Penis (tissue), 1 donor: ENCODE data around the genes P3H4 and NAGLU.

GRCh38 chr17:41811883-41812866 is at the start of gene P3H4:
TSS of gene P3H4 (minus strand) at chr17:41811949.
- PRO-cap, result bidirectional peak, plus-strand start at chr17:41812079, minus-strand start at chr17:41811944

DNA sequence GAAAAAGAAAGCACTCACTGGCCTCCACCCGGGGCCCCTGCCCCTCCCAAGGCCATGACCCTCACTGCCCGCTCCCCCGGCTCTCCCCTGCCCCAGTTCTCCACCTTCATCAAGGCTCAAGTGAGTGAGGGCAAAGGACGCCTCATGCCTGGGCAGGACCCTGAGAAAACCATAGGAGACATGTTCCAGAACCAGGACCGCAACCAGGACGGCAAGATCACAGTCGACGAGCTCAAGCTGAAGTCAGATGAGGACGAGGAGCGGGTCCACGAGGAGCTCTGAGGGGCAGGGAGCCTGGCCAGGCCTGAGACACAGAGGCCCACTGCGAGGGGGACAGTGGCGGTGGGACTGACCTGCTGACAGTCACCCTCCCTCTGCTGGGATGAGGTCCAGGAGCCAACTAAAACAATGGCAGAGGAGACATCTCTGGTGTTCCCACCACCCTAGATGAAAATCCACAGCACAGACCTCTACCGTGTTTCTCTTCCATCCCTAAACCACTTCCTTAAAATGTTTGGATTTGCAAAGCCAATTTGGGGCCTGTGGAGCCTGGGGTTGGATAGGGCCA is 9.4 kb downstream of the FKBP10 start:
- PRO-cap, result no peak

- PRO-cap, result no peak
These were observed 20.7 kb upstream of the KLHL11 start for GRCh38 chr17:41885900-41886321.

DNA sequence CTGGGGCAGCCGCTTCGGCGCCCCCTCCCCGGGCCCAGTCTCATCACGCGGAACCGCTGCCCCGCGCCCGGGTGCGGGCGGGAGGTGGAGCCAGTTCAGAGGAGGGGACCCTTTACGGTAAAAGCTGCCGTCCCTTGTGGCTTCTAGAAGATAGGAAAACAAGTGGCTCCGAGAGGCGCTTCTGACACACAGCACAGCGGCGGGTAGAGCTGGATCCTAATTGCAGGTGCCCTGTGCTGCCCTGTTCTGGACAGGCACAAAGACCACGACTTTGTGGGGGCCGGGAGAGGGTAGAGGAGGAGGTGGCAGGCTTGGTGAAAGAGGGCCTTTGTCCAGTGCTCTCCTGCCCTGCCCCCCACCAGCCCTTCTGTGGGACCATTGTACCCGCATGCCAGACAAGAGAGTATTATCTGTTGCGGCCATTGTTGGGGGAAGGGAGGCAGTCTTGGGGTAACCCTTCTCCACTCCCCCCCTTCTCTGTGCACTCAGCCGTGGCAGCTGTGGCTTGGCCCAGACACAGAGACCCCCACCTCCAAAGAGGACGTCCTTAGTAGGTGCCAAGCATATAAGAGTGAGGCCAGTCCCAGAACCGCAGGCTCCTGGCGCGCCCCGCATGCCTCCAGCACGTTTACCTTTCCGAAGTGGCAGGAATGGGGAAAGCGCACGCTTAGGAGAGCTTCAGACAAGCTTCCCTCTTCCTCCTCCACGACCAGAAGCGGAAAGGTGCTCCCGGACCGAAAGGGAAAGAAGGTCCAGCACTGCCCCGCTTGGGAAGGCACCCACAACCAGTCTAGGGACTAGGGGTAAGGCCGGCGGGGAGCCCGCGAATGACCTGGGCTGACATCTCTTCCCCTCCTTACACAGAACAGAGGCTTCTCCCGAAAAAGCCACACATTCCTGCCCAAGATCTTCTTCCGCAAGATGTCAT is 873 bp downstream of the CNP start:
- PRO-cap, result bidirectional peak, plus-strand start at position 146 of the sequence, minus-strand start at position 36 of the sequence

DNA sequence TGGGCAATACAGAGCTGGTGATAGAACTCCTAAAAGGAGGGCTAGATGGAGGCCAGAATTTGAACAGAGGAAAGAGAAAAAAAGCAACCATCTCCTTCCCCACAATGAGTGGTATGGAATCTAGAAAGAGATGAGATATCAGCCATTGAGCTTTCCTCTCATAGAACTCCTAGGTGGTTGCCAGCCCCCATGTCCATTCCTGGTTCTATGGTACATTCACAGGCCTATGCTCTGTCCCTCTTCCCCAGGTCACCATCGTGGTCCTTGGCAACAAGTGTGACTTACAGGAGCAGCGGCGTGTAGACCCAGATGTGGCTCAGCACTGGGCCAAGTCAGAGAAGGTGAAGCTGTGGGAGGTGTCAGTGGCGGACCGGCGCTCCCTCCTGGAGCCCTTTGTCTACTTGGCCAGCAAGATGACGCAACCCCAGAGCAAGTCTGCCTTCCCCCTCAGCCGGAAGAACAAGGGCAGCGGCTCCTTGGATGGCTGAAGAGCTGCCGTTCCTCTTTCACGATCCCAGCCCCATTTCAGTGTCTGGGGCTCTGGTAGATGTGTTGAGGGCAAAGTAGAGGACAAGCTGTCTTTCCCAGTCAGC is 3.6 kb downstream of the NKIRAS2 start:
- PRO-cap, result no peak

DNA sequence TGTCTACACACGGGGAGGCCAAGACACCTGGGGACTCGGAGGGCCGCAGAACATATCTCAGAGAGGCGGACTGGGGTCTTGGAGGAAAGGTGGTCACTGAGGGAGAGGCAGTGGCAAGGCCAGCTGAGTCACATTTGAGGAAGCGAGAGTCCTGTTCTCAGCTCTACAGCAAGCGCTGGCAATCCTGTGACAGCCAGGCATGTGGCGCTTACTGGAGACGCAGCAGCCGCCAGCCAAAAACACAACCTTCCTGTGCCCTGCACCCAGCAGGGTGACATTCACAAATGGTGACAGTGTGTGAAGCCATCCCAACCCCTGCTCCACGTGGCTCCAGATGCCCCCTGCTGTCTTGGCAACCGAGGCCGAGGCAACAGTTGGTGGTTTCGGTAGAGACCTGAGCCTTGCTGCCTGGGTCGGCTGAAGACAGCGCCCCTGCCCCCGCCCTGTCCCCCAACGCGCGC is 13.2 kb upstream of the C17orf113 start:
- PRO-cap, result no peak

DNA sequence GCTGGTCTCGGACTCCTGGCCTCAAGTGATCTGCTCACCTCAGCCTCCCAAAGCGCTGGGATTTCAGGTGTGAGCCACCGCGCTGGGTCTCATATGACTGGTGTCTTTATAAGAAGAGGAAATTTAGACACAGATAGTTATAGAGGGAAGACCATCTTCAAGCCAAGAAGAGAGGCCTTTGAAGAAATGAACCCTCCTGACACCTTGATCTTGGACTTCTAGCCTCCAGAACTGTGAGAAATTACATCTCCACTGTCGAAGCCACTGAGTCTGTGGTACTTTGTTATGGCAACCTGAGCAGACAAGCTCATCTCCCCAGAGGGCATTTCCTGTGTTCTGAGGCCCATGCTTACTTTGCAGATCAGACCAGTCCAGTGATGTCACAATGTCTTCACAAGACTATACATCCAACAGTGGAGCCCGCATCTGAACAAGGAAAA is 14.7 kb upstream of the C17orf113 start:
- PRO-cap, result no peak

DNA sequence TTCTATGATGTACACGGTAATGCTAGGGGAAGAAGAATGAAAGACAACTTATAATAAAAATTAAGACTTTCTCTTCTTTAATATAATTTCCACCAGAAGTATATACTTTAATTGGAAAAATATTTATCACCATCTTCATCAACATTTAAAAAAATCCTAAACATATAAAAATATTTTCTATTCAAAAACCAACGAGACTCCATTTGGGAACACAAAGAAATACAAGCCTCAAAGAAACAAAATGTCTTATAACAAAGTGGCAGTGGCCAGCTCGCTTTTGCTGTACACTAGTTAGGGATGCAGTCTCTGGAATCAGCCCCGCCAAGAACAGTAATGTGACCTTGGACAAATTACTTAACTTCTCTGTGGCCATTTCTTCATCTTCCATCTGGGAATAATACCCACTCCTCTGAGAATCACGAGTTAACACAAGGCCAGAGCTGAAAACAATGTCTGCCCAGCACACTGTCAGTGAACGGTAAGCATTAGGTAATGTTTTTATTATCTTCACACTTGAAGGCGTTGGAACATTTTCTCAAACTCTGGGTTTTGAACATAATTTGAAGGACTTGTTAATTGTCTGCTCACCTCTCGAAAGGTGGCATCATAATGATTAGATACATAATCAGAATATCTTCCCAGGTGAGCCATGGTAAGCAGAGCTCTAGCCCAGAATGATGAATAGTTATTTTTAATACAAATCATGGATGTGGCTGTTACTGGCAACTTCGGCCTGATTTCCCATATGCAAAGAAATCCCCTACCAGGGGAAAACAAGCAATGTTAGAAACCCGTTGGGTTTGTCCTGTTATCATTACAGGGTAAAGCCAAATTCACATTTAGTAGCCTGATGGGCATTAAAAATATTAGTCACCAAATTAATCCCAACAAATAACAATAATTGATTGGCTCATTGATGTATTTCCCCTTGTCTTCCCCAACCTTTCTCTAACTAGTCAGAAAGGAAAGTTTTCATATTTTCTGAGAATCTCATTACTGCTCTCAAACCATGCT is 5.4 kb downstream of the STAT5B start:
- PRO-cap, result no peak

DNA sequence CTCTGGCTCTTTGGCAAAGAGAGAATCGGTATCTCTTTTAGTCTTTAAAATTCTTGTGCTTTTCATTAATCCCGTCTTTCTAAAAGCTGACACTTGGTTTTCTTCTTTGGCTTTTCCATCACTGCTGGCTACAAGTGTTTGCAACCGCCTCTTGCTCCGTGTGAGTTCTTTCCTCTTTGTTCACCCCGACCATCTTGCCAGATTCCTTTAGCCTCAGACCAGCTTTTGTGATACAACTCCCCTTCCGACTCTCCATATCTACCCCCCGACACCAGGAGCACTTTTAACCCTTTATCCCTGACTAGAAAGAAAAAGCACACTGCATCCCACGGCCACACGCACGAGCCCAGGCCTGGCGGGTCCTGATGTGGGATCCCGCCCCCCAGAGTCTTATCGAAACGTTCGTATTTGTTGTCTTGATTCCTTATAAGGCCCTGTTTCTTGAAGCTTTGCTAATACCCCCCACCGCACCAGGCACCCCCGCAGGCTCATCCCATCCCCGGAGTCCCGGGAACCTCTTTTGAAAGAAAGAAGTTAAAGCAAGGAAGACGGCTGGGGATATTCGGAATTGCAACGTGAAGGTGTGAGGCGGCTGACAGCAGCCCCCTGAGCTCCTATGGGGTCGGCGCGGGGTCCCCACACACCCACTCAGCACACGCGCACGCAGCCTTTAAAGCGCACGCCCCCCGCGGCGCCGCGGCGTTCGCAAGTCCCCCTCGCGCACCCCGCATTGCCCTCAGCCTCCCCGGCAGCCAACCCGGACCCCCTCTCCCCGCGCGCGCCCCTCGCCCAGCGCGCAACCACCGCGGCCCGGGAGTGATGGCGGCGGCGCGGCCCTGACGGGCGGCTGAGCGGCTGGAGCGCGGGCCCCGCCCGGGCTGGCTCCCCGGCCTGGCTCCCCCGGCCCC is 626 bp downstream of the STAT5B start:
- PRO-cap, result bidirectional peak, plus-strand start at position 523 of the sequence, minus-strand start at position 348 of the sequence; bidirectional peak, plus-strand start at position 816 of the sequence, minus-strand start at position 672 of the sequence

GRCh38 chr17:42290182-42291261 is 2.2 kb downstream of the STAT5A start:
- PRO-cap, result no peak

- PRO-cap, result no peak
These were observed 17.8 kb downstream of the STAT5A start for GRCh38 chr17:42305760-42306749.

DNA sequence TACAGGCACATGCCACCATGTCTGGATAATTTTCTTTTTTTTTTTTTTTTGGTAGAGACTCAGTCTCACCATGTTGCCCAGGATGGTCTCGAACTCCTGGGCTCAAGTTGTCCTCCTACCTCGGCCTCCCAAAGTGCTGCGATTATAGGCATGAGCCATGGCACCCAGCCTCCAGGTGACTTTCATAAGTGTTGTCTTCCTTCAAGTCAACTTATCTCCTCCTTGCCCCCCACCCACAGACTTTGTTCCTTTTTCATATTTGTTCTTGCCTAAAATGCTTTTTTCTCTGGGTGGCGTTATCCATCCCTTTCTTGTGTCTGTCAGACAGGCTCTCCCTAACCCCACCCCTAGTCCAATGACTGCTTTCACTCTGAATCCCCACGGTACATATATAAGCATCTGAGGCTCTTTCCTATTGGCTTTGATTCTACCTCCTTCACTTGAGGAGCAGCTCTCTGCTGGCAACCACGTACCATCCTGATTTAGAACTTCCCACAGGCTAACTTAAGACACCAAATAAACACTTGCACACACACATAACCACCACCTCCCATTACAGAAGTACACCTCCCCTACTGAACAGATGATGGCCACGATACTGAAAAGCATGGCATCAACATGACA is 24.5 kb downstream of the STAT3 start:
- PRO-cap, result no peak

GRCh38 chr17:42405923-42406350 is 17.1 kb downstream of the CAVIN1 start:
- PRO-cap, result no peak

GRCh38 chr17:42416444-42416947 is 6.6 kb downstream of the CAVIN1 start:
- PRO-cap, result no peak

GRCh38 chr17:42535639-42536926 is at the start of gene NAGLU:
TSS of gene NAGLU (plus strand) at chr17:42536241.
- PRO-cap, result bidirectional peak, plus-strand start at chr17:42536261, minus-strand start at chr17:42535935; bidirectional peak, plus-strand start at chr17:42536722, minus-strand start at chr17:42536601; unidirectional peak, minus-strand start at chr17:42536787

DNA sequence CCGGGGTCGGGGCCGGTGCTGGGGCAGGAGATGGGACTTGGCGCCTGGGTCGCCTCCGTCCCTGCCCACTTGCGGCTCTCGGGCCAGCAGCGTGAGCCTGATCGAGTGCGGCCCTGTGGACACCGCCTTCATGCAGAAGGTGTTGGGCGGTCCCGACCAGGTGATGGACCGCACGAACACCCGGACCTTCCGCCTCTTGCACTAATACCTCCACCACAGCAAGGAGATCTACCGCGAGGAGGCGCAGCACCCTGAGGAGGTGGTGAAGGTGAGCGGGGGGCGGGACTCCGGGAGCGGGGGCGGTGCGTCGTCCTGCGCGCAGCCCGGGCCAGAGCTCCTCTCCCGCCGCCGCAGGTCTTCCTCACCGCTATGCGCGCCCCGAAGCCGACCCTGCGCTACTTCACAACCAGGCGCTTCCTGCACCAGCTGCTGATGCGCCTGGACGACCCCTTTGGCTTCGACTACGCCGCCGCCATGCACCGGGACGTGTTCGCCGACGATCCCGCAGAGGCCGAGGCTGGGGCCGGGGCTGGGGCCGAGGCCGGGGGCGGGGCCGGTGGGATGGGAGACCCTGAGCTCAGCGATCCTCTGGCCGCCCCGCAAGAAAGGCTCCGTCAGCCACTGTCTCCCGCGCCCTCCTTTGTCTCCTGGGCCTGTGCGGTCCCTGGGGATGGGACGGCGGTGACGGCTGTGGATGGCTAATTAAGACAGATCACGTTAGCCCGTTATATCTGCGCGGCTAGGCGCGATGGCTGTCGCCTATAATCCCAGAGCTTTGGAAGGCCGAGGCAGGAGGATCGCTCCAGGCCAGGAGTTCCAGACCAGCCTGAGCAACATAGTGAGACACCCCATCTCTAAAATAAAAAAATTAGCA is 4.4 kb upstream of the HSD17B1 start:
- PRO-cap, result no peak

GRCh38 chr17:42653311-42654252 is 5.5 kb upstream of the TUBG2 start:
- PRO-cap, result bidirectional peak, plus-strand start at chr17:42653824, minus-strand start at chr17:42653726

DNA sequence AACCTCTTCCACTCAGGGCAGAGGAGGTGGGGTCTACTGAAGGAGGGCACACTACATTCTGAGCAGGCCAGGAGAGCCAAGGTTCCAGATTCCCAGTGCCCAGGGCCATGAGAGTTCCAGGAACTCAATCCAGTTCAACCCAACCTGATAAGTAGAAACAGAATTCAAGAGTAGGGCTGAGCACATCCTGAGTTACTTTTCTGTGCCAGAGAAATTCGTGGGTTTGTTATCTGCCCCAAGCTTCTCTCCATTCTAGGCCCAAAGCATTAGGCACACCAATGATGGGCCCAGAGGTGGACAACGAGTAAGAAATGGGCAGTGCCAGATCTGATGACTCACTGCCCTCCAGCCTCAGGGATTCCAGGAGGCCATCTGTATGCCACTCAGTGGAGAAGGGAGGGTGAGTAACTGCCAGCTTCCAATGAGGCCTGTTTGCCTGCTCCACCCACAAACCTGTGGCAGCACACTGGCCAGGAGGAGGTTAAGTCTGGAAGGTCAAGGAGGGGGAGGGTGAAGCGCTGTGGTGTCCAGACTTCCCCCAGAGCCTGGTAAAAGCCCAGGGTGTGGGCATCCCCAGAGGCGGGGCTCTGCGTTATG is 8.3 kb downstream of the TUBG2 start:
- PRO-cap, result no peak

DNA sequence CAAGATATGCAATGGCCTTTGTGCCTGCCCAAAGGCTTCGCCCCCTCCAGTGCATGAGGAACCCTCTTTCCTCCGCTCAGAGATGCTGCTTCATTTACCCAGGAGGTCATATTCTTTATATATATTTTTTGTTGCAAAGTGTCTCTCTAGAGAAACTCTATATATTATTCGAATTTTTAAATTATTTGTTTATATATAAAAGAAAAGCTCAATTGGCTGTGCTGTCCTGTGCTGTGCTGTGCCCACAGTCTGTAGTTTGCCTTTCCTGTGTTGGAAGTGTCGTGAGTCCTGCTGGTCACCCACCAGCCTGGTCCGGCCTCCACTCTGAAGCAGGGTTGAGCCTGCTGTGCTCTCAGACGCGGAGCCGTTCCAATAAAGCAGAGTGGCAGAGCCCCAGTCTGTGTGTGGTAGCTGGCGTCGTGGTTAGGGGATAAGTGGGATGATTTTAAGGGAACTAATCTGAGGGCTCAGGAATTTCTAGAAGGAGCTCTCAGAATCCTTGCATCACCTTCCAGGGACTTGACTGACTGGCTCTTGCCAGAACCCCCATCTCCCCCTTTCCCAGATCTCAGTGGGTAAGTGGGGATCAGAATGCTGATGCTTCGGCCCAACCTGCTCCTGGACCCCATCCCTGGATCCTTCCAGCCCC is 17.4 kb downstream of the CNTNAP1 start:
- PRO-cap, result no peak

DNA sequence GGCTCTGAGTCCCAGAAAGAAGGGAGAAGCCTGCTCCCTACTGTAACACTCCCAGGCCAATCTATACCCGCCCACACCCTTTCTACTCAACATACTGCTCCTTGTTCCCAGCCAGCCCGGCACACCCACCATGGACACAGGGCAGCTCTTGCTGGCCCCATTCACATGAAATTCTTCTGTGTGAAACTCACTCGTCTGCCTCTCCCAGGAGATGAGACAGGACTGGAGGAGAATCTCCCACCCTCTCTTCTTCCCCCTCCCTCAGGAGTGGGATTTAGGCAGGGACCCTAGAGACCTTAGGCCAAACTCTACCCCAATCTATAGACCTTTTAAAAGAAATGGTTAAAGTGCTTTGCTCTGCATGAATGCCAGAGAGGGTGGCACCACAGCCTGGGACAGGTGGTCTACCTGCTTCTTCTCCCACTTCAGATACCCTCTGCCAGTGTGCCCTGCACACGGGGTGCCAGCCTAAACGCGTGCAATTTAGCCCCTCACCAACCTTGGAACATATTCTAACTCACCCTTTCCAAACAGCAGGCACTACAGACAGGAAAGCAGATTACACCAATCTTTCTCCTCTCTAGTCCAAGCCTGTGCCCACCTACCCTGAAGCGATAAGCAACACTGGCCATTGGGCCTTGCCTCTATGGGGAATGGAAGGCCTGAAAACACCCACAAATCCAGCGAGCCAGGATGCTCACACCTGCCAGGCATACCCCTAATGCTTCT is 18.8 kb downstream of the CNTNAP1 start:
- PRO-cap, result no peak